Measurements from ENCODE around the gene MAPK1IP1L.

- PRO-cap: no peak
Measured at GRCh38 chr14:53072426-53072843, 80.7 kb downstream of the DDHD1 start.

DNA sequence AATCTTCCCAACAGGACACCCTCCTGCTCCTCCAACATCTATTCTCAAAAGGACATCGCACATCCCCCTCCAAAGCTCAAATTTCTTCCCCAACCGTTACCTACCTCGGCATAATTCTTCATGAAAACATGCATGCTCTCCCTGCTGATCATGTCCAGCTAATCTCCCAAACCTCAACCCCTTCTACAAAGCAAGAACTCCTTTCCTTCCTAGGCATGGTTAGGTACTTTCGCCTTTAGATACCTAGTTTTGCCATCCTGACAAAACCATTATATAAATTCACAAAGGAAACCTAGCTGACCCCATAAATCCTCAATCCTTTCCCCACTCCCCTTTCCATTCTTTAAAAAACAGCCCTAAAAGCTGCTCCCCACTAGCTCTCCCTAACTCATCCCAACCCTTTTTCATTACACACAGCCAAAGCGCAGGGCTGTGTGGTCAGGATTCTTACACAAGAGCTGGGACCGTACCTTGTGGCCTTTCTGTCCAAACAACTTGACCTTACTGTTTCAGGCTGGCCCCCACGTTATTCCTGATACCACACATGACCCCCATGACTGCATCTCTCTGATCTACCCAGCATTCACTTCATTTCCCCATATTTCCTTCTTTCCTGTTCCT lies 21.2 kb downstream of the DDHD1 start:
- PRO-cap: no peak

GRCh38 chr14:53151052-53151521 lies 2.0 kb downstream of the DDHD1 start:
- PRO-cap: no peak

DNA sequence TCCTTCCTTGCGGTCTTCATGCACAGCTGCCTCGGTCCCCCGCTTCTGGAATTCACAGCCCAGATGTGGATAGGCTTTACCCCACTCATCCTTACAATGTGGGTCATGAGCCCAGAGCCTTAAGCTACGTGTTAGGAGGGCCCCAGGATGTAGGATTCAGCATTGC lies 239 bp upstream of the DDHD1 start:
- PRO-cap: no peak

GRCh38 chr14:53327861-53328273 lies 174.7 kb upstream of the DDHD1 start:
- PRO-cap: no peak

GRCh38 chr14:53509434-53509803 lies 356.3 kb upstream of the DDHD1 start:
- PRO-cap: no peak

GRCh38 chr14:53670812-53671156 lies 285.8 kb downstream of the BMP4 start:
- PRO-cap: no peak

DNA sequence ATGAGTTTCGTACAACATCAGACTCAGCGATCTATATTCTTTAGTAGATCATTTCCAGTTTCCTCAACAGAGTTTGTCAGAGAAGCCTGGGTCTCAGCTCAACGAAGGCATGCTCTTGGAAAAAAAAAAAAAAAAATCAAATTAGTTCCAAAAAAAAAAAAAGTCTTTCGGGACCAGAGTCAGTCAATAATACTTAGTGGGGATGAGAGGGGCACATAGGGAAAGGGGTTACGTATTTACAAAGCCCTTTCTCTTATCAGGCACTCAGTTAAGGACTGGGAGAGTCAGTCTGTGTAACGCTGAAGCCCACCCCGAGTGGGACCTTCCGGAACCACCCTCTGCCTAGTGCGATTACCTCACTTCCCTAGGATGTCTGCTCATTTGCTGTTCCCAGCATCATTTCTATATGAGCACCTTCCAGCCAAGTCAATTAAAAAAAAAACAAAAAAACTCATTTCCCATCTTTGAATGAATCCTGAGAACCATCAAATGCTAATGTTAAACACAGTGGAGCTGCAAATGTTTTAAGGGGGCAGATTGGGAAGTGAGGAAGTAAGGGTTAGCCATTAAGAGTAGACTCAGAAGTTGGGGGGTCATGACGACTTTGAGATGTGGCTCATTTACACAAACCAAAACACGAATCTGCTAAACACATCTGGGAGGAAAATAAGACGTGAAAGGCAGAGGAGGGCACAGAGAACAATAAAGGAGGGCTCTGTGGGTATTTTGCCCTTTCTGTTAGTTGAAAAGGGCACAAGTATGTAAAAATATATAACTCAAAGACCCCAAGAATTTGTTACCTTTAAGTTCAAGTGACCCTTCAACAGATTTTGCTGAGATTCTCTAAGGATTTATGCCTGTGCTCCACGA lies 76.8 kb downstream of the BMP4 start:
- PRO-cap: no peak

- PRO-cap: no peak
Measured at GRCh38 chr14:53949680-53950703, 6.6 kb downstream of the BMP4 start.

DNA sequence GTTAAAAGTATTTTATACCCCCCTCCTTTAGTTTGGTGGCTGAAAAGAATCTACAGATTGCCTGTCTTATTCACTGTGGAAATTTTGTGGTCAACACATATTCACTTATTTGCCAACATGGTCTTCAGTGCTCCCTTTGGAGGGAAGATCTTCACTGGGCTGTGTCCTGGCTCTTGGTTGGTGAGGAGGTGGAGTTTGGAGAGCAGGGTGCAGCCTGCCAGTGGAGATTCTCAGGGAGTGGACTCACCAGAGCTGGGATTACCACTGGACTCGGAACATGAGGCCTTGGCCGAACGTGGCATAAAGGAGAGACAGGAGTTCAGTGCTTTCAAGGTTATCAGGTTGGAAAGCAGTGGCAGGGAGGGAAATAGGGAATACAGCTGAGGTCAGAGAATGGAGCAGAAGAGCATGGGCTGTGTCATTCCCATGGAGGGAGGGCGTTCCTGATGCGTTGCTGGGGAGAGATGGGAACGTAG lies 39.9 kb downstream of the SAMD4A start:
- PRO-cap: no peak

DNA sequence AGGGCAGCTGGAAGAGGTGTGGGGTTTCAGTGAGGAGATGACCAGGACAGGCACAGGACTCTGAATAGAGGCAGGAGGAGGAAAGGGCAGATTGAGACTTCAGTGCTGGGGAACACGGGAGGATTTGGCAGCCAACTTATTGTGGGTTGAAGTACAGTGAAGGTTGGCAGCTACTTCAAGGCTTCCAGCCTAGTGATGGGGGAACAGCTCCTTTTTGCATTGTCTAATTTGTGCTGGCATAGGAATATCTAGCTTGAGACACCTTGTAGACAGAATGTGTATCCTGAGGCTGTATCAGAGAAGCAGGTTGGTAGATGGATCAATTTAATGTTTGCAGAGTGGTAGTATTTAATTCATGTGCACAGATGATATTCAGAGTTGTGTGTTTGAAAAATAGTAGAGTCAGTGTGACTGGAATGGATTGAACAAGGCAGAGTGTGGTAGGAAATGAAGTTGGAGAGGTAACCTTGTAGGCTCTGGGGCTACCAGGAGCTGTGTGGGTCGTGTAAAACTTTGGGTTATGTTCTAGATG lies 81.4 kb downstream of the SAMD4A start:
- PRO-cap: no peak

GRCh38 chr14:54685922-54687089 lies 119.4 kb downstream of the SAMD4A start:
- PRO-cap: no peak

DNA sequence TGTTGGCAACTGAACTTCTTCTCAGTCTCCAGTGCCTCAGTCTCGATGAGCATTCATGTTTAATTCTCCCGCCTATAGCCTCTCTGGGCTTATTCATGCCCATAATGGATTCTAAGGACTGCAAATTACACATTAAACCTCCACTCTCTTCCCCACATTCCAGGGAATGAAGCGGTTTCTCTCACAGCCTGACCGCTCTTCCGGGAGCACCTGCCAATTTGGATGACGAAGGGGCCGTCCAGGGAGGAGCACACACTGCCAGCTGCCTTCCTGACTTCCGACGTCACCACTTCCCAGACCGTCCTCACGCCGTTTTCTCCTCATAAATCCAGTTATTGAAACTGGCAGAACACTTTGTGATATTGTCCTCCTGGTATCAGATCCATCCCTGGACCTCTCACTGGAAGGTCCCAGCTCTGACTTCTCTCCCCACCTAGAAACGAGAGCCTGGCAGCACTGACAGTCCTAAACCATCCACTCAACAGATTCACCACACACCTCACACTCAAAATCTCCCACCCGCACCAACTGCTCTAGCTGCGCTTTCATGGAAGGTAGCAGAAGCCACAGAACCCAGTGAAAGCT lies 87.6 kb downstream of the GCH1 start:
- PRO-cap: no peak

- PRO-cap: bidirectional peak, plus-strand start at chr14:55051654, minus-strand start at chr14:55051481; bidirectional peak, plus-strand start at chr14:55052183, minus-strand start at chr14:55052031
Measured at GRCh38 chr14:55051265-55052248, at the start of gene MAPK1IP1L. Gene MAPK1IP1L, plus strand, starts transcription at chr14:55051647.

DNA sequence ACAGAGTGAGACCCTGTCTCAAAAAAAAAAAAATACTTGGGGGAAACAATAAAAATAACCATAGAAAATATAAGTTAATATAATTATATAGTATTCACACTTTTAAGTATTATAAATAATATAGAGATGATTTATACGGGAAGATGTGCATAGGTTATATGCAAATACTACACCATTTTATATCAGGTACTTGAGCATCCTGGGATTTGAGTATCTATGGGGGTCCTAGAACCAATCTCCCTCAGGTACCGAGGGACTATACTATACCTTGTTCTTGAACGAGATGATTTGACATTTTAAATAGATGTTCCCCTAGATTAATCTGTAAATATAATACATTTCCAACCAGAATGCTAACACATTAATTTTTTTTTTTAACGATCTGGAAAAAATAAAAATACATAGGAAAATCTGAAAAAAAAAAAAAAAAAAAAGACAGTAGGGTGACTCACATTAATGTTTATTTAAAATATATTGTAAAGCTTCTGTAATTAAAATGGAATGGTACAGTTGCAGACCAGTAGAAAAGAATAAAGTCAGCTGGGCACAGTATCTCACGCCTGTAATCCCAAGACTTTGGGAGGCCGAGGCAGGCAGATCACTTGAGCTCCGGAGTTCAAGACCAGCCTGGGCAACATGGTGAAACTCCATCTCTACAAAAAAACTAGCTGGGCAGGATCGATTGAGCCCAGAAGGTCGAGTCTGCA lies 7.5 kb downstream of the MAPK1IP1L start:
- PRO-cap: no peak

DNA sequence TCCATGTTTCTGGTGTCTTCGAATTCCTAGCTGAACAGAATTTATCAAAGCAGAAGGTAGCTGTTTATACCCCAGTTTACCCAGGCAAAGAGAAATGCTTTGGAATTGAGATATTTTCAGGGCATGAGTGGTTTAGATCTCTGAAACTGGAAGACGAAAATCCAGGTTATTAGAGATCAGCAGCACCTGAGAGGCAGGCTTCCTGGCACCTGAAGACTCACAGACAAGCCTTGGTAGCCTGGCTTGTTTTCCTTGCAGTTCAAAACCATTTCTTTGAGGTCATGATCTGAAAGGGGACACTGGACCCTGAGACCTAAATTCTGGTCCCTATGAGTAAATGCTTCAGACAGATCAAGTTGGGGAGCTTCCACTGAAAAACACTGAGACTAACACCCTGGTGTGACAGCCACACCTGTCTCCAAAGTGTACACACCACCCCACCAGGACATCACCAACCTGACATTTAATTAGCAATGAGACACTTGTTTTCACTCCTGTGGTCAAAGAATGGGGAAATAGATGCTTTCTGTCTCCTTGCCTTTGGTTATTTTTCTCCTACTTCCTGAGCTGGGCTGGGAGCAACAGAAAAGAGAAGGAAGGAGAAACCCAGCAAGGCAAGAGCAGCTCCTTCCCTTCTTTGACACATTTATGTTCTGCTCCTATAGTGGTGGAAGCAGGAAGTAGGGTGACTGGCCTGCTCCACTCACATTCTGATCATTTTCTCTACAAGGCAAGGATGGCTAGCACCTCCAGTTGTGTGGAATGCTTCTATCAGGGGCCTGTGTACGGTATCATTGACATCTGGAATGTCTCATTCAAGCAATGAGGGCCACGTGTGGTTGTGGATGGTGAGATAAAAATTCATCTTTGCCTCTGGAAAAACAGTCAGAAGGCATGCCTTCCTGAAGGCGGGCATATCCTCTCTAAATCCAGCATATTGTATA lies 25.1 kb upstream of the LGALS3 start:
- PRO-cap: no peak

GRCh38 chr14:55122233-55122505 lies 6.9 kb upstream of the LGALS3 start:
- PRO-cap: no peak

DNA sequence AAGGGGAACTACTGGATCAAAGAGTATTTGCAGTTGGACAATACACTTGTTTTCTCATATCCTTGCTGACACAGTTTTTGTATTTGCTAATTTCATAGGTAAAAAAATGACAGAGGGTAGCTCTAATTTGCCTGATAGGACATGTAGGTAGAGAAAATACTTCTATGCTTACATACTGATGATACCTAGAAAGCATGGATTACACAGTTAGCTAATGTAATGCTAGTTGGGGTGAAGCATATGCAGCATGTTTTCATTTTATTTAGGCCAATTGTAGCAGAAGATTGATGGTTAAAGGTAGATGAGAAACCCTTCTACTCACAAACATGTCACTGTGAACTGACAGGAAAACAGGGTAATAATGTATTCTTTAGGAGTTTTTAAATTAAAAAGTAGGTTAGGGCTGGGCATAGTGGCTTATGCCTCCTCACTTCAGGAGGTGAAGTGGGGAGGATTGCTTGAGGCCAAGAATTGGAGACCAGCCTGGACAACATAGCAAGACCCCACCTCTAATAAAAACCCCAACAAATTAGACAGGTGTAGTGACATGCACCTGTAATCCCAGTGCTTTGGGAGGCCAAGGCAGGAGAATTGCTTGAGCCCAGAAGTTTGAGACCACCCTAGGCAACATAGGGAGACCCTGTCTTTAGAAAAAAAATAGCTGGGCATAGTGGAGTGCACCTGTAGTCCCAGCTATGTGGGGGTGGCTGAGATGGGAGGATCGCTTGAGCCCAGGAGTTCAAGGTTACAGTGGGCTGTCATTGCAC lies 20.1 kb downstream of the FBXO34 start:
- PRO-cap: no peak

DNA sequence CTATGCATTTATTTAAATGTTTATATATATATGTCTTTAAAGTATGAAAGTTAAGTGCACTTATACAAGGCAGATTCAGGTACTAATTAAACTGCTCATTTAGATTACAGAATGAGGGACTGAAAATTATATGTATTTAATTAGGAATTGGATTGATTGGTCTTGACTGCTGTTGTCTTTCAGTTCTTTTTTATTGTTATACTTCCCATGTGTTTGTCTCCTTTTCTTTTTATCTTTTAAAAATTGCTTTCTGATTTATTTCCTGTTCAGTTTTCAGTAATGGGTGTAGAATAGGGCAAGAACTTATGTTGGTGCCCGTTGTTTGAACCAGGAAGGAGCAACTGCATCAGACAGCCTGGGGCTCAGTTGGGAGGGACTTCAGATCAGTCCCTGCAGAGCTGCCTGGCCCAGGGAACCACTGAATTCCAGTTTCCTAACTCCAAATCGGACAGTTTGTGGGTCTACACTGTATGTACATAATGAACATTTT lies 64.8 kb downstream of the FBXO34 start:
- PRO-cap: no peak

DNA sequence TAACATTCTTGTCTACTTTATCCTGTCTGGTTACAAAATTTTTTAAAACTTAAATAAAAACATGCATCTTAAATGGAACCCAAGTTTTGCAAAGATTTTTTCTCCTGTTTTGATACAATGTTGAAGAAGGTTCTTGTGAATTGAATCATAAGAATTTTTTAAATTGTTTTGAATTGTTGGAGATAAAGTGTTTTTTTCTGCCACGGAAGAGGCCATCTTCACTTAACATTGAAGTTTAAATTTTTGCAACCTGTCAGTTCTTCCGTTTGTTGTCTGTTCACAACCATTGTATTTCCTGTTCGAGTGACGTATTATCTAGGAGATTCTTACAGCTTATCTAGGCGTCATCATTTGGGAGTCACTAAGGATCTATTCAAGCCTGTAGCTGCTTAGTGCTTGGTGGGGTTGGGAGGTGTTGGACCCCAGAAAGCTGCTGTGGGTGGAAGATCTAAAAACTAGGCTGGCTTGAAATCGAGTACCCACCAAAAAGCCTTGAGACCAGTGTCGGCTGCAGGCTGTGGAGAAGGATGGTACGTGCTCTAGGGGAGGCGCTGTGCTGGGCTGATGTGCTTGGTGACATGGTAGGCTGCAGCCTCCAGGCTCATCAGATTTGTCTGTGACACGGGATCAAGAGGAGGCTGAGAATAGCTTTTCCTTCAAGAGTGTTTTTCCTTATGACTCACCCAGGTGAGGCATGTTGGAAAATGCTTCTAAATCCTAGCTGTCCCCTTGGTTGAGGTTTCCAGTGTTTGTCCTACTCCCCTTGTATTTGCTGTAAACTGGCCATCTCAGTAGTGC lies 57.9 kb downstream of the ATG14 start:
- PRO-cap: no peak